Left ventricle myocardium (tissue), 1 donor: Measurements from ENCODE around the genes ZNF496 and ZNF692.

DNA sequence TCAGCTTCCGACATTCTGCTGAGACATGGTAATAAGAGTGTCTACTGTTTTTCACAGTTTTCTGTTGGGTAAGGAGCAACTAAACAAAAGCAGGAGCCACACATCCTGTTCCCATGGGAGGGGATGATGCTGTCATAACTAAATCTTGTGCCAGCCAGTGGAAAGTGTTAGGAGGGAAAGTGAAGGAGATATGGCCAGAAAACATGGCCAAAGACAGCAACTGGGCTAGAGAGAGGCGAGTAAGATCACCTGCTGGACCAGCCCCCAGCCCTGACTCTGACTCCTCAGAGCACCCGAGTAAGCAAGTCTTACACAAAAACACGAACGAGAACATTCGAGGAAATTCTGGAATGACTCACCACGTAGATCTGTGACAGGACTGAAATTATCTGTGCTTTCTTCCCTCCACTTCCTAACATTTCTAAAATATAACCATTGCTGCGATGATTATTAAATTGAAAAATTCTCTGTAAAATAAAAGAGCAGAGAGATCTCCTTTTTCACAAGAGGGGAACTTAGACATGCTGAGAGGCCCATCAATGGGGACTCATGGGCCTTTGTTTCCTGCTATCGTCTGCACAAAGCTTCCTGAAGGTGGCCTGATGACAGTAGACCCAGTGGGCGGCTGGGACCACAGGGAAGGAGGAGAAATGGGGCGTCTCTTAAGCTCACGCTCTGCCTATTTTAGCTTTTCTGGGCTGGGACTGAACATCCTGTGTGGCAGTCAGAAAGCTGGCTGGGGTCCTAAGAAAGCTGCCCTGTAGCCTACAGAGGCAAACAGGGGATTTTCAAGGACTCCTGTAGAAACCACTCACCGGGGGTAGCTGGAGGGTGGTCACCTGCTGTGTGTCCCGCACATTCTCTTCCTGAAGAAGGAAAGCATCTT is 9.1 kb downstream of the ZNF496 start:
- PRO-cap, result no peak

GRCh38 chr1:247331565-247332482 is at the start of gene ZNF496:
Gene ZNF496, minus strand, starts transcription at chr1:247331867.
- PRO-cap, result bidirectional peak, plus-strand start at chr1:247331588, minus-strand start at chr1:247331609; bidirectional peak, plus-strand start at chr1:247331807, minus-strand start at chr1:247331857

DNA sequence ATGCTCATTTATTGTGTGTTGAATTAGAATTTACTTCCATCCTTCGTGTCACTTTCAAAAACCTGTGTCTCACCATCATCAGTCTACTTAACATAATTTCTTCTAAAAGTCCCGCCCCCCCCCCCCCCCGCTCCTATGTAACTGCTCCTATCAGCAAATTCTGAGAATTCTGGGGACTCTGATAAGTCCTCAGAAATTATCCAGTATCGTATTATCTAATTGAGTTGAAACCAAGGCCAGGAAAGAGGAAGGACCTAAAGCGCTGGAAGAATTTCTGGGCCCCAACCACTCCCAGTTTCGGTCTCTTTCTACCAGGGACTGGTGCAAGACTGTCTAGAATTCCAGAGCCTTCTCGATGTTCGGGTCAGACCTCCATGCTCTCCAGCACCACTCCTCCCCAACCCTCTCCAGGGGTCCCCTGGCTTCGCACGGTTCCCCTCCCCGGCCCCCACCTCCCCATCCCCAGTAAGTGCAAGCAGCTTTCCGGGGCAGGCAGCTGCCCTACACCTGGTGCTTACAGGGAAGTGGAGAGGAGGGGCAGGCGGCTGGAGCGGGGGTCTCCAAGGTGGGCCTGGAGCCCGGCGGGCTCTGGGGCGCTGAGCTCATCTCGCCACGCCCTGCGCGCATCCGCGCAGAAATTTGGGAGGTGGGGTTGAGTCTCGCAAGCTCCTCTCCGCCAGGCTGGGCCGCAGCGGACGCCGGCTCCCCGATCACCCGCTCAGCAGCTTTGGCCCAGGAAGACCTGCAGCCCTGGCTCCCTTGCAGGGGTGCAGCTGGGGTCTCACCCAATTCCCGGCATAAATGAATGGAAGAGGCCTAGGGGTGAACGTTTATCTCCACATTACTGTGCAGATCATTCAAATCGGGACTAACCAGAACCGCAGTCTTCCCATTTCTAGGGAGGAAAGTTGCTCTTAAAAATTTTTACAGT is 16.1 kb upstream of the ZNF496 start:
- PRO-cap, result unidirectional peak, plus-strand start at position 222 of the sequence

- PRO-cap, result no peak
These were observed 5.5 kb downstream of the OR2C3 start for GRCh38 chr1:247530588-247531225.

DNA sequence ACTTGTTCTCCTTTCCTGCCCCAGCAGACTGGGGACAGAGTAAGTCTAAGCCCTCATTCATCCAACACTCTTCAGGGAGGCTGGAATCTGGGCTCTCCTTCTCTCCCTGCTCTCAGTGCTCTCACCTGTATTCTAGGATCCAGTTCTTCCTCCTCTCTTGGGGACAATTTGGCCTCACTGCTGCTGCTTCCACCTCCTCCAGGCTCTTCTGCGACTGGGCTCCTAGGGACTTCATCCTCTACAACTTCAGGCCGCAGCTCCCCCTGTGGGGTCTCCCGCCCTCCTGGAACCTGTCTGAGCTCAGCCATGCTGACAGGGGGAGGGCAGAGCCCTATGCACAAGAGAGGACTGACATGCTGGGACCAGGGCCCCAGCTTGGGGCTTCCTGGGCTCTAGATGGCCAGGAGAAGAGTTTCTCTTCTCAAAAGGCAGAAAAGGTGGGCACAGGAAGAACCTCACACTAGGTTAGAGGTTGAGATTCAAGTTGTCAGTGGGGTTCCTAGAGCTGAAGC is 1.0 kb downstream of the SH3BP5L start:
- PRO-cap, result no peak

DNA sequence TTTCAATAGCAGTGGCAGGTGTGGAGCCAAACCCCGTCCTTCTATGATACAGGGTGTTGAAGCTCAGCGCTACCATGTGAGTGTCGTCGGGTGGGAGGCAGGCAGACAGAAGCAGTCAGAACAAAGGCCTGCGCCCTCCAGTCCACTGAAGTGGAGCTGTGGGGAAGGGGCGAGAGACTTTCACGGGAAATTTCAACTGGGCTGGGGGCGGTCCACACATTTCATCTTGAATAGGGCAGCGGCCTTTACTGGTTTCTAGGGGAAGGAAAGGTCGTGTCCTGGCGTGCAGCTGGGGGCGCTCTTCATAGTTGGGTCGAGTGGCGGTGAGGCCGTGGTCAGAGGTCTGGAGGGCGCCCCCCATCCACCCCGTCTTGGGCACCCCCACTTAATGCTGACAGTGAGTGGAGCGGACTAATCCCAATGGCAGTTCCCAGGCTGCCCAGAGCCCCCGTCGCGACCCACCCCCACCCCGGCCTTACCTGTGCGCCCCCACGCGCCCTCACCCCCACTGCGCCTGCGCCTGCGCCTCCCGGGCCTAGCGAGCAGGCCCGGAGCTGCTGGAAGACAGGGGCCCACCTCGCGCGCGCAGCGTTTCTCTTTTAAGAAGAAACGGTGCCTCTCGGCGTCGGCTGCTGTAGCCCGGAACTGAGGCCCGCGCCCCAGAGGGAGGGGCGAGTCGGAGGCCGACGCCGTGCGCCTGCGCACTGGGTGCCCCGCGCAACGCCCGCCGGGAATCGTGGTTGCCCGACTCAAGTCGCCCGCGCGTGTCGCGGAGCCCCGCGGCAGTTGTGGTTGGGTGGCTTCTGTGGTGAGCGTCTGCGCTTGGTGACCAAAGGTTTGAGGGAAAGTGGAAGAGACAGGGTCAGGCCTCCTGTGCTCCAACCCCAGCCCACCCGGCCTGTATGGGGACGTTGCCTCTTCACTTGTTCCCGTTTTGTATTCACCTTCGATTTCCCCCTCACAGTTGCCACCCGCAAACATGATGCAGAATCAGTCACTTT is at the start of gene ZNF692:
Gene ZNF692, minus strand, starts transcription at position 647 of the 1,001 bp plus-strand sequence.
- PRO-cap, result unidirectional peak, plus-strand start at position 305 of the sequence; bidirectional peak, plus-strand start at position 737 of the sequence, minus-strand start at position 647 of the sequence

GRCh38 chr1:248859440-248859941 is 606 bp upstream of the ZNF692 start:
- PRO-cap, result bidirectional peak, plus-strand start at chr1:248859665, minus-strand start at chr1:248859582